Neural cell (in vitro differentiated cells): ENCODE measurements around a stretch of chr9.

DNA sequence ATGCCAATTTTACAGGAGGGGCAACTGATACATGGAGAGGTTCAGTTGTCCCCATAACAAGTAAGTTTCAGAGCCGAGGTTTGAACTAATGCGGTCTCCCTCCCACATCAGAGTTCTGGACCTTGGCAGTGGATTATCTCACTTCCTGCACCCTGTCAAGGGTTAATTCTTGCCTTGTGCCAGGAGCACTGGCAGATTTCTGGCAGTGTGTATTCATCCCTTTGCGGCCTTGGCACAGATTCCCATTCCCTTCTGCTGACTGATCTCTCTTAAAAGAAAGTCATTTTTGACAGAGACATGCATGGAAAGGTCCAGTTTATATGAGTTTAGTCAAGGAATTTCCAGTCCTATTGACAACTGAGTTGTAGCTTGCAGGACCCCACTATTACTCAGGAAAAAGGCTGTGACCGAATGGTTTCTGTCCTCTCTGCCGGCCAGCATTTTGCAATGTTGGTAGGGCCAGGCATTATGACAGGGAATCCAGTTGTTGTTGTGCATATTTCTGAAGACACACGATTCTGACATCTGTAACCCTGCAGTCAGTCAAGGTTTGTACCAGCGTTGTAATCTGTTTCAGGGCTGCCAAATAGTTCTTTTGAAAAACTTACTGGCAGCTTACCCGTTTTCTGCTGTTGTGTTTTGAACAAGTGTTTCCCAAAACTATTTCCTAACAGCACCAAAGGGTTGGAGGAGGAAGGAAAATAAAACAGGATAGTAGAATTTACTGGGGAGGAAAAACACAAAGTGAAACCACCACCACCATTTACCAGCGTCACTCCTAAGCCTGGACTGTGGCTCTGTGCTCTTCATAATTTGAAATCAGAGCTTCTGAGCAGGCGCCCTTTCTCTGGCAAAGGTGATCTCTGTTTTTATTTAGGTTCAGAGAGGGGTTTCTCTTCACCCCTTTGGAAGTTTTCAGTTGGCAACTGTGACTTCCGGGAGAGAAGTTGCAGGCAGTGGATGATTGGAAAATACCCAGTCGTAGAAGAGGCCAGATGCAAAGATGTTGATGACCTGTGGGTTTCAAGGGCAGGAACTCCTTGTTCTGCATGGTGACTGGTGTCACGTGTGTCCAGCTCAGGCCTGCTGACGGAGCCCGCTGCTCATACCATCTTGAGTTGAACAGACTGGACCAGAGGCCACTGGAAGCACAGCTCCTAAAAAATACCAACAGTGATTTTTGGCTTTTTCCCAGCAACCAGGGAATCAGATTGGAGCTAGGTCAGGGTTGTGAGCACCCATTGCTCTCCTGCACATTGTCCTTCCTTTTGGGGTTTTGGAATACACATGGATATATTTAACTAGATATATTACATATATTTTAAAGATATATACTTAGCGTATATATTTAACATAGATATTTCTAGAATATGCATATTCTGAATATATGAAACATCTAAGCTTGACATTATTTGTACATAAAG, 243.6 kb upstream of the KLF4 start:
- RAMPAGE, long total RNA = no peak

GRCh38 chr9:108057194-108057855, 567.8 kb upstream of the KLF4 start:
- RAMPAGE, long total RNA = no peak

GRCh38 chr9:108156368-108156990, 666.9 kb upstream of the KLF4 start:
- RAMPAGE, long total RNA = no peak

DNA sequence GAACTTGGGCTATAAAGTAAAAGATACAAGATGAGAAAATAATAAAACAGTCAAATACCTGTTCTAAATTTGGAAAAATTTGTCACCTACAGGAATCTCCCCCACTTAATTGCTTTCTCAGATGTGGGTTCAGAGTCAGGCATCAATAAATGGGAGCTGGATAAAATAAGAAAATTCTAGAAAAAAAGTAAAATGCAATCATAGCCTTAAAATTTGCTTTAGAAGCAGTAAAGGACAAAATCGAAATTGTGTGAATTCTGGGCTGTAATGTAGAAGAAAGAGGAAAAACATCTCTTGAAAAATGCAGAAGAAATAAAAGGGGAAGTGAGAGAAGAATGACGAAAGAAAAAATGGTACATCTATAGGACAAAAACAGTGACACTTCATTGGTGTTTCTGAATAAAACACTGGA, 642.4 kb downstream of the ACTL7B start:
- RAMPAGE, long total RNA = no peak

DNA sequence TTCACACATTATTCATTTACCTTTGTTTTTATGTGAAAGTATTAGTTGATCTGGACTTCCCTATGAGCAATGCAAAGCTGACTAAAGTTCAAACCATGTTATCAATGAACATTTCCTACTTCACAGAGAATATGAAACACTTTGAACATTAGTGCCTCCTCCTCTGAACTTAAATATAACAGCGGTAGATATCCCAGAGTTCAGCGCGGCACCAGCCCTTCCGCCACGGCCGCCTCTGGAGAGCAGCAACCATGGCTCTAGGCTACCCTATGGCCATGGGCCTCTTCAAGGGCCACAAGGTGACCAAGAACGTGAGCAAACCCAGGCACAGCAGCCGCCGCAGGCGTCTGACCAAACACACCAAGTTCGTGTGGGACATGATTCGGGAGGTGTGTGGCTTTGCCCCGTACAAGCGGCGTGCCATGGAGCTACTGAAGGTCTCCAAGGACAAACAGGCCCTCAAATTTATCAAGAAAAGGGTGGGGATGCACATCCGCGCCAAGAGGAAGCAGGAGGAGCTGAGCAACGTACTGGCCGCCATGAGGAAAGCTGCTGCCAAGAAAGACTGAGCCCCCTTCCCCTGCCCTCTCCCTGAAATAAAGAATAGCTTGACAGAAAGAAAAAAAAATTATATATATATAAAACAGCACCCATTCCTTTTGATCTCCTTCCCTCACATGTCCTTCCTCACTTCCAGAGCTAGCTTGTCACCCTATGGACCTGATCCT, 229.0 kb downstream of the ACTL7B start:
- RAMPAGE, long total RNA = no peak

DNA sequence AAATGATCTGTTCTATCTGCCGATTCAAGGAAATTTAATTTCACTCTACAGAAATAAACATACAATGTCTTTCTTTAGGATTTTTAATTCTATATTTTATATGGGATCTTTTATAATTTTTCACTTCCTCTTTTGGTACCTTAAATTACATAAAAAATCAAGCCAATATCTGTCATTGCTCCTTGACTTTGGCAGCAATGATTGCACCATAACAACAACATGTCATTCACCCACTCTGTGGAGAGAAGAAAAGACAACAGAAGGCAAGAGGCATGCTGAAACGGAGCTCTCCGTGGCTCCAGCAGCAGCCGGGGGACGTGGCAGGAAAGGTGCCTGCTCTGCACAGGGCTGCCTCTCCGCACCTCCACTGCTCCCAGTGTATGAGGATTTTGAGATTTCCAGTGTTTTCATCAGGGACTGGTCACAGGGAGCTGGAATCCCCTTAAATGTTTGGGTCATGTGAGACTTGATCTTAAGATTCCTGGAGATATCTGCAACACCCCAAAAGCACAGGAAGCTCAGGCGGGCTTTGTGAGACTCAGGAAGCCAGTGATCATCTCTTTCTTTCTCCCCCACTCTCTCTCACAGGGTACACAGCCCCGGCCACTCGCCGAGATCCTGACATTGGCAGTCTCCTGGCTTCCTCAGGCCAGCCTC, 74.8 kb downstream of the ACTL7B start:
- RAMPAGE, long total RNA = no peak

- RAMPAGE, long total RNA = no peak
These were observed 23.7 kb downstream of the ACTL7A start for GRCh38 chr9:108885546-108886394.

GRCh38 chr9:109010577-109011265, 2.6 kb downstream of the CTNNAL1 start:
- RAMPAGE, long total RNA = no peak

- RAMPAGE, long total RNA = no peak
These were observed 19.9 kb upstream of the CTNNAL1 start for GRCh38 chr9:109032990-109033775.

GRCh38 chr9:109306604-109307157, 14.2 kb downstream of the EPB41L4B start:
- RAMPAGE, long total RNA = no peak

GRCh38 chr9:109418573-109419431, 79.3 kb downstream of the PTPN3 start:
- RAMPAGE, long total RNA = no peak

GRCh38 chr9:109488749-109489271, 9.3 kb downstream of the PTPN3 start:
- RAMPAGE, long total RNA = no peak

GRCh38 chr9:109507254-109507855, 9.2 kb upstream of the PTPN3 start:
- RAMPAGE, long total RNA = no peak

DNA sequence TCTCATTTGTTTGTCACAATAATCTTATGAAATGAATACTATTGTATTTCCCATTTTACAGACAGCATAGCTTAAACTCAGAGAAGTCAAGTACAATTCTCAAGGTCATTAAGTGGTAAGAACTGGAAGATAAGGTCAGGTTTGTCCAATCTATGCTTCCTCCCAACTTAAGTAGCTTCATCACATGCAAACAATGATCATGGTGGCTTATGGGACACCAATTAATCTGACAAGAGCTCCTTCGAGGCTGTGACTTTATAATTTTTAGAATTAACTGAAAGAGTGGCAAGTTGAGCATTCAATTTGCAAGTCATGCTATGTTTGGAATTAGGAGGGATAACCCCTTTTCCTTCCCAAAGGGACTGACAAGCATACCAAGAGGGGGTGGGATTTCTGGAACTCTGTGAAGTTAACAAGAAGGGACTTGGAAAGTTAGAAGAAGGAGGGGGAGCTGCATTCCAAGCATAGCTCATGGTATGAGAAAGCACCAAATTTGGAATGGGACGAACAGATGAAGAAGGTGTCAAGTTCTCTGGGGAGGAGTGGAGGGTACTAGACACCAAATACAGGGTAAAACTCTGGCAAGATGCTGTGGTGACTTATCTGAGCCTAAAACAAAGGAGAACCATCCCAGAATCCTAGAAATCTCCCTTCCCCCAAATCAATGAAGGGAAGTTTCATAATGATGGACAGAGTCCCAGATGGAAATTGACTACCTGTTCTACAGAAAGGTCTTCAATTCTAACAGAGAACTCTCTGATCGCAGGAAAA, 8.9 kb upstream of the PALM2AKAP2 start:
- RAMPAGE, long total RNA = no peak

DNA sequence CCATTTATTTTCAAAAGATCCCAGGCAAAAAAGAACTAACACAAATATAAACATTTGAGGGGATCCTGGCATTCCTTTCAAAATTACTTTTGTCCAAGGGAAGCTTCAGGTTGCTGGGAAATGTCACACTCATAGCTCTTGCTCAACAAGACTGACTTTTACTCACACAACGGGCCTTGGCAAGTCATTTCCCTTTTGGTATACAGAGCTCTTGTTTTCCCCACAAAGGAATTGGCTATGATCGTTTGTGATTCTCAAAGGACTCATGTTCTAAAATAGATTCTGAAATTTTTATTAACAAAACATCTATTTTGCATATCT, 4.5 kb upstream of the PALM2AKAP2 start:
- RAMPAGE, long total RNA = no peak

DNA sequence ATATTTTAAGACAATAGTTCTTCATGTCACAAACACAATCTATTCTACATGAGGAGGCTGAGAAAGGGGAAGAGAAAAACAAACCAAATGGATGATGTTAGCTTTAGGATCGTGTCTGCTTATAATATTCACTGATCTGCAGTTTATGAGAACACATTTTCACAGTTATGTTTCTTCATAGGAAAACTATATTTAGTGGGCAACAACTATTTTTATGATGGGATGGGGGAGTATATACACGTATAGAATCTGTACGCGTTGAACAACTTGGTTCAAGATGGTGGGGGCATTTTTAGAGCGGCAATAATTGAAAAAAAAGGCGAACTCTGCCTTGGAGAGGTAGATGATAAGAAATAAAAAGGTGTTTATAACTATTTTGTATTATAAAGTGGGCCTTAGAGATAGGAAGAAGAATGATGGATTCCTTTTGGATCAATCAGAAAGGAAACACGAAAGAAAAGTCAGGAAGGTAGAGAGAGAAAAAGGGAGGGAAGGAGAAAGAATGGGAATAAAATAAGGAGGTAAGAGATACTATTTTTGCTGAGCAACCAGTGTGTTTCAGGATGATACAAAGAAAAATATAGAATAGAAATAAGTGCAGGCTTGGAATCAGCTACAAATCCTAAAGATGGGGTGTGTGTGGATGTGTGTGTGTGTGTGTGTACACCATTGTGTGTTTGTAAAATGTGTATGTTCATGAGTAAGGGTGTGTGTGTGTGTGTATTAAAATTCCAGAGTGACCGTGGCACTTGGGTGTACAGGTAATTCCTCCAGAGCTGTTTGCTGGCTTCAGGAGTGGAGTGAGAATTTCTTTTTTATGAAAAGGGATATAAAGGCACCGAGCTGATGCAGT, 38.6 kb downstream of the C9orf152 start:
- RAMPAGE, long total RNA = no peak

- RAMPAGE, long total RNA = no peak
These were observed 27.8 kb upstream of the TXN start for GRCh38 chr9:110283762-110284809.

GRCh38 chr9:110650214-110650754, 18.3 kb upstream of the MUSK start:
- RAMPAGE, long total RNA = no peak

GRCh38 chr9:110750054-110750811, 81.6 kb downstream of the MUSK start:
- RAMPAGE, long total RNA = no peak

DNA sequence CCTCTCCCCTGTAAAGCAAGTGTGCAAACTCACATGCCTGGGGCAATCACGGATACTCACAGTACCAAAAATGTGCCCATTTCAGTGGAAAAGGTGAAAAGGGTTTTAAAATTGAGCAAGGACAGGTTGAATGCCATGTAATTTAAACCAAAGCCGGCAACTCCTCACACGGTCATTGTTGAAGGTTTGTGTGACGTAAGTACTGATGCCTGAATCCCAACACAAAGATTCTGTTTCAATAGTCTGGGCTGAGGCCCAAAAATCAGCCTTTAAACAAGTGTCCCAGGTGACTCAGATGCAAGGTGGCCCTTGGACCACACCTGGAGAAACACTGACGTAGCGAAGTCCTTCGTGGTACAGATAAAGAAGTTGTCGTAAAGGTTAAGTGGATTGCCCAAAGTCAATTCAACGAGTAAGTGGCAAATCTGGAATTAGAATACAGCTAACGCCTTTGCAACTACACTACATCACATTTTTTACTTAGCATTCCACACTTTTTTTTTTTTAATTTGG, 111.5 kb downstream of the LPAR1 start:
- RAMPAGE, long total RNA = no peak